ENCODE measurements around a stretch of chr1.

DNA sequence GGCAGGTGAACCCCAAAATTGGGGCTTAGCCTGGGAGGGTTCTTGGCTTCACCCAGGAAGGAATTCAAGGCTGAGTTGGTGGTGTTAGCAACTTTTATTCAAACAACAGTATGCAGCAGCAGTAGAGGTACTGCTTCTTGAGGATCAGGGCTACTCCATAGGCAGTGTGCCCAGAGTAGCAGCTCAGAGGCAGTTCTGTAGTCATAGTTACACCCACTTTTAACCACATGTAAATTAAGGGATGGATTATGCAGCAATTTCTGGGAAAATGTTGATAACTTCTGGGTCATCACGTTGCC is 28.8 kb upstream of the PLA2G2A start:
- PRO-cap = no peak

DNA sequence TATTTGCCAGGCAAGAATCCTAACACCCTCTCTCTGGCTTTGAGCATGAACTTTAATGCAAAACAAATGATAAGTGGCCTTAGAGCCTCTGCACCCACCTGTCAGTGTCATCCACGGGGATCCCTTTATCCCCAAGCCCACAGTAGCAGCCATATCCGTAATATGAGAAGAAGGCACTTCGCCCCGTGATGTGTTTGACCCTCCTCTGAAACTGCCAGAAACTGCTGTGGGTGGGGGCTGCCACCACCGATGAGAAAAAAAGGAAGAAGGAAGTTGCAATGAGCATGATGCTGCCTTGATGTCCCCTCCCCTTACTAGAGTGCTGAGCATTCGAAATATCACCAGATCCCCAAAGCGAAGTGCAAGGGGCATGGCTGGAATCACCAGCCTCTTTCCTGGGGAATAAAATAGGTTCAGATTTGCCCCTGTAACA is 11.0 kb upstream of the UBXN10 start:
- PRO-cap = no peak

GRCh38 chr1:20265308-20265736 is 25.4 kb upstream of the VWA5B1 start:
- PRO-cap = no peak

- PRO-cap = no peak
Observed at GRCh38 chr1:20358425-20359161, 67.9 kb downstream of the VWA5B1 start.

GRCh38 chr1:20496337-20497246 is 10.6 kb upstream of the CAMK2N1 start:
- PRO-cap = no peak

DNA sequence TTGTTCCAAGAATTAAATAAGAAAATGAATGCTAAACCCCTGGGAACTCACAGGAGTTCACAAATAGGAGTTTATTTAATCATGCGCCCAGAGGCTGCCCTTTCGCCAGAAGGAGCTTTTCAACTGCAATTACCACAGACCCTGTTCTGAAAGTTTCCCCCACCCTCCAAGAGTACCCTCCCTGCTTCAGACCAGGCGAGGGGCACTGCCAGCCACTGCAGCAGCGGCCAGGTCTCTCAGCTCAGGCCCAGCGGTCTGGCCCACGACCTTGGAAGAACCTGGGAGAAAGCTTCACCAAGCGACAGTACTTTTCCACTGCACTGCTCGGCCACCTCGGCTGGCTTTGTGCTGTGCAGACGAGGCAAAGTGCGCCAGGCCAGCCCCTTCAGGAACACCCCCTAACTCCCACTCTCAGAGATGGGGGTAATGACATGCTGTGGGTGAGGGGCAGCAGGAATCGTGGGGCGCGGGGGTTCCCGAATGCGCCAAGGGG is 543 bp upstream of the FAM43B start:
- PRO-cap = no peak

- PRO-cap = no peak
Observed at GRCh38 chr1:20597513-20598258, 8.8 kb downstream of the CDA start.

- PRO-cap = no peak
Observed at GRCh38 chr1:20618427-20619036, 14.7 kb upstream of the PINK1 start.

DNA sequence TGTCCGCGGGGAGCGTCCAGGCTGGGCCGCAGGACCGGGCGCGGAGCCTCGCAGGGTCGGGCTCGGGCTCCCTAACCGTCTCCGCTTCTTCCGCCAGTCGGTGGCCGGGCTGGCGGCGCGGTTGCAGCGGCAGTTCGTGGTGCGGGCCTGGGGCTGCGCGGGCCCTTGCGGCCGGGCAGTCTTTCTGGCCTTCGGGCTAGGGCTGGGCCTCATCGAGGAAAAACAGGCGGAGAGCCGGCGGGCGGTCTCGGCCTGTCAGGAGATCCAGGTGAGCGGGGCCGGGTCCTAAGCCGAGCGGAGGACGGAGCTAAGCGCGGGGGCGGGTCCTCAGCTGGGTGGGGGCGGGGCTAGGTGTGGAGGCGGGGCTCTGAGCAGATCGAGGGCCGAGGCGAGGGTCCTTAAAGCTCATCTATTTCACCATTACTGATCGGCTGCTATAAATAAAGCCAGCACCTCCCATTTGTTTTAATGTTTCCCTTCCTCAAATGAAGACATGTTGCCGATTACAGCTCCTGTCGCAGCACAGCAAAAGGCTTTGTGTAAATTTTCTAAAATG is 488 bp downstream of the PINK1 start:
- PRO-cap = unidirectional peak, minus-strand start at position 300 of the sequence

DNA sequence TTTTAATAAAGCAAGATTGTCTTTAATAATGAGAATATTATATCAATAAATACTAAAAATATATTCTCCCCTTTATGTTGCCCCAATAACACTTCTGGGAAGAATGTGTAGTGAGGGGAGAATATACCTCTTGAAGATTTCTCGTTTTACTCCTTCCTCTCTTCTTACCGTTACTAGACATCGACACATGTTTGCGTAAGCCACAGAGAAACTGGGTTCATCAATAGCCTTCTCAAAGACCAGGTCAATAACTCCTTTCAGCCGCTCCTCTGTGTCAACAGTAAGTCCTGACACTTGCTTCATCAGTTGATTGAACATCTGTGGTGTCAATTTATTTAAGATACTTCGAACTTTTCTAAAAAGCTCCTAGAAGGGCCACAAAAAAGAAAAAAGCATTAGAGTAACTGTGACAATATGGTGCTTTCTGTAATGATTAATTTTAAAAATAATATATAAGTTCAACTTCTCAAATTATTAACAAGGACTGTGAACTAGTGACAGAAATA is 92.1 kb upstream of the HP1BP3 start:
- PRO-cap = no peak

GRCh38 chr1:20964859-20966078 is 178.2 kb upstream of the HP1BP3 start:
- PRO-cap = no peak

GRCh38 chr1:21175650-21176467 is 838 bp downstream of the EIF4G3 start:
- PRO-cap = no peak

GRCh38 chr1:21269422-21270130 is 20.7 kb downstream of the ECE1 start:
- PRO-cap = no peak

DNA sequence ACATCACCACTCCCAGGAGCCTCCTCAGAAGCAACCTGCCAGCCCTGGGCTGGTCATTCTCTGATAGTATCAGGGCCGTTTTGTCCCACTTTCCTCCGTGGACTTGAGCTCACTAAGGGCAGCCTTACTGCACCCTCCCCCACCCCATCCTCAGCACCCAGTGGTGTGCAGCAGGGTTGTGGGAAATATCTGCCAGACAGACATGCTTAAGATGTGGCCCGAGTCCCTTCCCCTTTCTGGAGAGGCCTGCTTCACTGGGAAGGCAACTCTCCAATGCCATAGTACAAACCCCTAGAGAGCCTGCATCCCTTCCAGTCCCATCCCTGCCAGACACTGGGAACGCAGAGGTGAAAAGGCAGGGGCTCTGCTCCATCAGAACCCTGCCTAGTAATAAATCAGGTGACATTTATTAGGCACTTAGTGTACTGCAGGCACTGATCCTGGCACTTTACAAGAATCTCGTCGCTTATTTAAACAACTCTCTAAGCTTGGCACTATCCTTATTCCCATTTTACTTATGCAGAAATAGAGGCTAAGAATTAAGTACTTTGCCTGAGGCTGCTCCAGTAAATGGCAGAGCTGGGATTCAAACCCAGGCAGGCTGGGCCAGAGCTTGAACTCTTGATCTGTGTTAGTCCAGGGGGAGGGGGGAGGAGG is 41.8 kb upstream of the ECE1 start:
- PRO-cap = no peak

GRCh38 chr1:21339073-21340149 is 49.1 kb upstream of the ECE1 start:
- PRO-cap = no peak

DNA sequence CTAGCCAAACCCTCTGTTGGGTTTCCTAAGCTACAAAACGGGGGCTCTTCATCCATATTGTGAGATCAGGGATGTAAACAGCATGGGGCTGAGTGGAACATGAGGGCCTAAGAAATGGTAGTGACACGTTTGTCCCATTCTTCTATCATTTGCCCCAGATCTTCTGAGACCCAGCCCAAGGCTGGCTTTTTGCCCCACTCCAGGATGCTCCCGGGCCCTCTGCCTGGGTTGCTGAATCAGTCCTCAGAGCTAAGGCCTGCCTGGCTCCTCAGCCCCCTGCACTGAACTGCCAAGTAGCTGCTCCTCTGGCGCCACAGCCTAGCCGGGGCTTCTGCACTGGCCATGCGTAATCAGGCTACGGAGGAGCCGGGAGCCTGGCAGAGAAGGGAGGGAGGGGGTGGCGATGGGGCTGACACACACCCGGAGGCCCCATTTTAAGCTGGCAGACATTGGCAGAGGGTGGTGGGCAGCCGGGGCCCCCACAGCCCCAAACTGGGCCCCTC is 38.5 kb downstream of the ALPL start:
- PRO-cap = no peak

DNA sequence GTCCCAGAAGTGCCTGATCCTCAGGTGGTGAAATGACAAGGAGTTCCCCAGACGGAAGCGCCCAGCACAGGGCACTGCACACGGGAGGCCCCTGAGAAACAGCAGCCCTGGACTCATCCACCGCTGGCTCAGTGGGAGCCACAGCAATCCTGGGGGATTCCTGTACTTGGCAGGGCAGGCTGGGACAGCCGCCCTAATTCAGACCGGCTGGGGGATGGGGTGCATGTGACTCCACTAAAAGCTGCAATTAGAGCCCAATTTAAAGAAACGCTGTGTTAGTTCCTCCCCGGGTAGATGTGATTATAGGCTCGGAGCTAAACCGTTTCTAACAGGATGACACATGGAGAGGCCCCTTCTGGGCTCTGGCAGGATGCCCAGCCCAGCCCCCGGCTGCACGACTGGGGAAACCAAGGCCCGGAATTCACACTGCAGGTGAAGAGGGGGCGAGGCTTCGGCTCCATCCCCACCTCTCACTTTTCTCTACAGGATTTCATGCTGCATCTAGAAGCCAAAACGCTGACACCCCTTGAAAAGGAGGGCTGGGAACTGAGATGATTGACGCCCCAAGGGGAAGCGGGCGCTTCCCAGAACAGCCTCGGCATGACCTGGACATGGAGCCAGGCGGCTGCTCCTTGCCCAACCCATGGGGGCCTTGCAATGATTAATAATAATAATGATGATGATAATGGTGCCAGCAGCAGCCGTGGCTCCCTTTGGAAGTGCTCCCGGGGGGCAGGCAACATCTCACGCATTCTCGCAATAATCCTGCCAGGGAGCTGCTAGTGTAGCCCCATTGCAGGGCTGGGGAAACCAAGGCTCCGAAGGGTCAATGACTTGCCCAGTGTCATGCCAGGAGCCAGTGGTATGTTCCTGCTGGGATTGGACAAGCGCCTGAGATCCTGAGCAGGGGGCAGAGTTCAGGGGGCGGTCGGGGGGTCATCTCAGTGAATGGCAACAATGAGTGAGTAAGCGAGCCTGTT is 78.4 kb downstream of the RAP1GAP start:
- PRO-cap = no peak

DNA sequence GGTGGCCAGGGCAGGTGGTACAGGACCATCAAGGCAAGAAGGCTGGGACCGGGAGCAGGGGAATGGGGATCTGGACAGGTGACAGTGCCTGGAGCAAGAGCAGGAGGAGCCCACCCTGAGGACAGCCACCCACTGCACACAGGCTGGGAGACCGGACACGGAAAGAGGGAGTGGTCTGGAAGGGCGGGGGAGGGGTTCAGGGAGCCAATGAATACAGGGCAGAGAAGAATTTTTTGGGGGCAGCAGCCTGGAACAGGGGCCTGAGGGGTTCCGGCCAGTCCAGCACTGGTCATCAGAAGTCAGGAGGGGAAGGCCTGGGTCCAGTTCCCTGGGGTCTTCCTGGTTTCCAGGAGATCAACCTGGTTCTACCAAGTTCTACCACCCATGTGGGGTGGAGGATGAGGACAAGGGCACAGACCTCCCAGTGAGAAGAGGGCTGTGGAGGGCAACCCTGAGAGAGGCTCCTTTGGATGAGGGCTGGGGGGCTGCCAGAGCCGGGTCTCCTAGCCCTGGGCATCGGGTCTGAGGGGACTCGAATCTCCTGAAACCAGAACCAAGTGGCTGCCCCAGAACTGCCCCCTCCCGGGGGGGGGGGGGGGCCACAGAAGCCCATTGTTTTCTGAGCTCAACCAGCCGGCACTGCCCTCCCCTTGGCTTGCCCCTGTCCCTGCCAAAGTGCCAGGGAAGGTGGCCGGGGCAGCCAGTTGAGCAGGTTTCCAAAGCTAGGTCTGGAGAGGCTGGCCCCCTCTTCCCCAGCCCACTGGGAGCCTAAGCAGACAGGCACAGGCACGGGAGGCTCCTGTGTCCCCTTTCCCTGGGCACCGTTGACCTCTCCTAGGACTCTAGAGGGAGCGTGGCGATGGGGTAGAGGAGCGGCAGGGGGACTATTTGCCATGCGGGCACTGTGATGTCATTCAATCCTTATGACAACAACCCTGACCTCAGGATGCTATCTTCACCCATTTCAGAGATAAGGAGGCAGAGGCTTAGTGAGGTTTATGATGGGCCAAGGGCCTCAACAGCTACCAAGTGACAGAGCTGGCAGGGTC is 35.4 kb downstream of the RAP1GAP start:
- PRO-cap = no peak

DNA sequence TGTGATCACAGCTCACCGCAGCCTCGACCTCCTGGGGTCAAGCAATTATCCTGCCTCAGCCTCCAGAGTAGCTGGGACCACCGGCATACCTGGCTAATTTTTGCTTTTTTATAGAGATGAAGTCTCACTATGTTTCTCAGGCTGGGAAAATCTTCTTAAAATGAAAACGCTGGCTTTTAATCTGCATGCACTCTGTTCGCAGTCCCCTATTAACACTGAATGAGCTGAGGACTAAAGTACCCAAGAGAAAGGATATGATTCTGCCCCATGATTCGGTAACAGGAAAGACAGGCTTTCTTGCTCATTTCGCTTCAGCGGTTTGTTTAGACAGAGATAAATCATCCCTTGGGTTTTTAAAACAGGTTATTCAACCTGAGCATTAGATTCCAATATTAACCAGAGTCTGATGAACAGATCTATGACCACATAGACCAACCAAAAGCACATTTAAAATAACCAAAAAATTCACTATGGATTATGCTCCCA is 7.1 kb upstream of the RAP1GAP start:
- PRO-cap = no peak

GRCh38 chr1:21723834-21724438 is 54.8 kb upstream of the RAP1GAP start:
- PRO-cap = no peak

Data from ascending aorta (tissue), 1 donor.